ENCODE measurements around the genes TAF11 and ZNF76.

DNA sequence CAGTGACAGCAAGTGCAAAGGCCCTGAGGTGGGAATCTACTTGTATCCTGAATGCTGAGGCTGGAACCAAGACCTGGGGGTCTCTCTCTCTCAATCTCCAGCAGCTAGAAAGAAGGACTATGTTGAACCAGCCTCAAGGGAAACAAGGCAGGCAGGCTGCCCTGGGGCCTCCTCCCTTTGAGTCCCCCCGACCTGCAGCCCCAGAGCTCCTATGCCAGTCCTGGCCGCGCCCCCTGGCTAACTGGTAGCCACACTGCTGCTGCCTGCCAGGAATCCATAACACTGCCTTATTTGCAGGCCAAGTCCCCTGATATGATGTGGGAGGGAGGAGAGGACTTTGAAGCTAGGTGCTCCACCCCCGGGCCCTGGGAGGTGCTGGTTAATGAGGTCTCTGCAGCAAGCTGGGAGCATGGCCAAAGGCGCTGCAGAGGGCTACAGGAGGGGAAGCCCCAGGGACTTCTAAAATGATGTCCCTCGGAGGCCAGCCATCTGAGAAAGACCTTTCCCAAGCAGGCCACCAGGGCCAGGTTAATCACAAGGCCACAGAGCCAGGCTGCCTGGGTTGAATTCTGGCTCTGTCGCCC lies 150.9 kb downstream of the GRM4 start:
- CAGE, long polyA plus RNA, result no peak
- RRBS, result no CpG with 5 or more reads among the region's 7 CpGs

DNA sequence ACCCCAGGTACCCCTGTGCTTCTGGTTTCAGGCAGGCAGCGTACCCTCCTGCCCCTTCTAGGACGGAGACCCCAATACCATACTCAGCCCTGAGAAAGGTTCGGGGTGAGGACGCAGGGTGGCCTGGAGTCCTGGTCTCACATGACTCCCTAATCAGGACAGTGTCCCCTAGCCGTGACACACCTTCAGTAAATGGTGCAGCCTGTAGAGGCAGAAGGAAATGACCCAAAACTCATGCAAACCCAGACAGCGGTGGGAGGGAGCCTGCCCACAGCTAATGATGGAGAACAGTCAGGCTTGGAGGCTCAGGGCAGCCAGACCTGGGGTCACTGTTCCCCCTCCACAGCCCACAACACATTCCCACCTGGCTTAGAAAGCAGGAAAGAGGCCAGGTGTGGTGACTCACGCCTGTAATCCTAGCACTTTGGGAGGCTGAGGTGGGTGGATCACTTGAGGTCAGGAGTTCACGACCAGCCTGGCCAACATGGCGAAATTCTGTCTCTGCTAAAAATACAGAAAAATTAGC lies 8.9 kb upstream of the HMGA1 start:
- CAGE, long polyA plus RNA, result no peak
- RRBS, result no CpG with 5 or more reads among the region's 9 CpGs

- CAGE, long polyA plus RNA, result no peak
- RRBS, result no CpG with 5 or more reads among the region's 18 CpGs
Observed at GRCh38 chr6:34235051-34235239, 1.7 kb upstream of the HMGA1 start.

DNA sequence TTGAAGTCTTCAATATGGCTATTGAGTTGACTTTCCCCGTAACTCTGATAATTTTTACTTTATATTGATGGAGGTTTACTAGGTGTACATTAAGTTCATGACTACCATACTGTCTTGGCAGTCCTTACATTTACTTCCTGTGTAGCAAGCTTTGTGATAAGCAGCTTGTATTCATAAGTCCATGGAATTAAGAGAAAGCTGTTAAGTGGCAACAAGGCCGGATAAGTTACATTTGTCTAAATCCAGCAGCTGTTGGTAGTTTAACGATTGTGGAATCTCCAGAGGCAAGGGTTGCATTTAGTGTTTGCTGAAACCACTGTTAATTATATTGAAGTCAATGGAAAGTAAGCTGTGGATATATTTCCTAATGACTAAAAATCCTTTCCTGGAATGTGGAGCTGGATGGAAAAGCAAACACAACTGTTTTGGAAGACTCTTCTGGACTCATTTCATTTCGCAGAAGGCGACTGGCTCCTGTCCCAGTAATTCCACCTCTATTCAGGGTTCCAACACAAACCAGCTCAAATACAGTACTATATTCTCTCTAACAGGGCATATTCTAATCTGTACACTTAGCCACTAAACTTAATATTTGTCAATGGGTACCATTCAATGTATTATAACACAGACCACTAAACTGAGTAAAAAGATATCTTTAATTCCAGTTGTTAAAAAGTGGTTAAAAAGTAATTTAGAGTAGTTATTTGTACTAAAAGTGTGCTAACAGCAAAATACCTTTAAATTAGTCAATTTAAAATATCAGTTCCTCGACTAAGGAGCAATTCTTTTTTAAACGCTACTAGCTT lies 57.5 kb upstream of the SMIM29 start:
- CAGE, long polyA plus RNA, result no peak
- RRBS, result no CpG with 5 or more reads among the region's 7 CpGs

DNA sequence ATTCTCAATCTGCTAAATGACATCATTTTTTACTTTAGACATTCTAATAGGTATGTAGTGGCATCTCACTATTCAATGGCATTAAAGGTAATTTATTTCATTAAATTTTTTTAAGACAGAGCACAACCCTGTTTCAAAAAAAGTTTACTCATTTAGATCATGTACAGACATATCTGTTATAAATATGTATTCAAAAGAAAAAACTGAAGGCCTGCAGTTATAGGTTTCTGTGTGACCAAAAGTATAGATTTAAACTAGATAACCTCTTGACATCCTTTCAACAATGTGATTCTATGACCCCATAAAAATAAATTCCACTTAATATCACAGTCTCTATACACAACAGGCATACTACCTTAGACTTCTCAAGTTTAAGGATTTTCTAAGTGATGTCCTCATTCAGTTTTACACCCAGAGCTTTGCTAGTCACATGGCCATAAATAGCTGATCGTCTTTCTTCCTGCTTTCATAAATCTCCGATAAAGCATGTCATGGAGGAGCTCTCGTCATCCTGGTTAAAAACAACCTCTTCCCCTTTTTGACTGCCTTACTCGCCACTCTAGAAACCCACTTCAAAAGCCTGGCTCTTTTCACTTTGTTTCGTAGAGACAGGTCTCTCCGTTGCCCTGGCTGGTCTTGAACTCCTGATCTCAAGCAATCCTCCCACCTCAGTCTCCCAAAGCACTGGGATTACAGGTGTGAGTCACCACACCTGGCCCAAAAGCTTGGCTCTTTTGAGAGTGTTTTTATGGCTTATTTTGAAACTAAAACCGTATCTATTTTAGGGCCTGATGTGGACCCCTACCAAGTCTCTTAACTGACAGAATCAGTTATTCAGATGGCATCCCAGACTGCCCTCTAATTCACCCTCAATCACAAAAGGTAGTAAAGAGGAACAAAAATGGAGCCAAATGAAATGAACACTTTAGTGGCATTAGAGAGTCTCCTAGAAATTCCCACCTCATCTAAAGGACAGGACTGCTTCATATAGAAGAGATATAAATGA lies 66.9 kb upstream of the SMIM29 start:
- CAGE, long polyA plus RNA, result no peak
- RRBS, result no CpG with 5 or more reads among the region's 7 CpGs

DNA sequence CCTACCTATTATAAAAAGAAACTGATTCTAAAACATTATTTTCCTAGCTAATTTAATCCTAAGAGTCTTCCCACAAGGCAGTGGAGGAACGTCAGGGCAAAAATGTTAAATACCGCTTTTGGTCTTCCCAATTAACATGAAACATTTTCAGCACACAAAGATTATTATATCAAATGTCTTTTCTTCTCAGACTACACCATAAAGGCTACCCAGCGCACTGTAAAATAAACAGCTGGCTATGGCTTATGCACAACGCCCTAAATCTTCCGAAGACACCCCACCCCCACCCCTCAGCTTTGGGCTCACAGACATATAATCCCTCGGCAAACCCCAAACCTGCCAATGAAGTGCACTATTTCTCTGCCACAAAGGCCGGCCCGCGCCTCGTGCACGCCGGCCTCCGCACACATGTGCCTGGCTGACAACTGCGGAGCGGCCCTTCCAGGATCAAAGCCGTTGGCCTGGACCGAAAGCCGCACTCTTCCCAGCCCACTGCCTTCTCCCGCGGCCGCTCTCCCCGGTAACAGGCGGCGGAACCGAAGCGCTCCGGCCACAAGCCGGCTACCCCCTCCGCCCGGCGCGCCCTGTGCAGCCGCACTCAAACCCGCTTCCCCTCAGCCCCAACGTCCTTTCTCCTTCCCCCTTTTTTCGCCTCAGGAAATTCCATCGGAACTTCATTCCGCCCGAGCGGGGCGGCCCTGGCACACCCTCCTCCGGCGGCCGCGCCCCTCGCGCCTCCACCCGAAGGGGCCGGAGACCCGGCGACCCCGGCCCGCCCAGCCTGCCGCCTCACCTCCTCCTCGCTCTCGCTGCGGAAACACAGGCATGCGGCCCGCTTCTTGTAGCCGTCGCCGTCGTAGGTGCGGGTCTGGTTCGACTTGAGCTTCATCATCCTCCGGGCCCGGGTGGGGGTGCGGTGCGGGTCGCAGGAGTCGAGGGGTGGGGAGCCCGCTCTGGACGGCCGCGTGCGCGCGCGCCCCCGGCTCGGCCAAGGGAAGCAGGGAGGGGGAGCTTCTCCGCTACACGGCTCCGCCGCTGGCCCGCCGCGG lies 674 bp downstream of the NUDT3 start:
- CAGE, long polyA plus RNA, result no peak
- RRBS, result 2% methylated on average over 22 of the region's 88 CpGs

- CAGE, long polyA plus RNA, result no peak
- RRBS, result no CpG with 5 or more reads among the region's 11 CpGs
Observed at GRCh38 chr6:34414376-34415618, 11.1 kb downstream of the RPS10 start.

DNA sequence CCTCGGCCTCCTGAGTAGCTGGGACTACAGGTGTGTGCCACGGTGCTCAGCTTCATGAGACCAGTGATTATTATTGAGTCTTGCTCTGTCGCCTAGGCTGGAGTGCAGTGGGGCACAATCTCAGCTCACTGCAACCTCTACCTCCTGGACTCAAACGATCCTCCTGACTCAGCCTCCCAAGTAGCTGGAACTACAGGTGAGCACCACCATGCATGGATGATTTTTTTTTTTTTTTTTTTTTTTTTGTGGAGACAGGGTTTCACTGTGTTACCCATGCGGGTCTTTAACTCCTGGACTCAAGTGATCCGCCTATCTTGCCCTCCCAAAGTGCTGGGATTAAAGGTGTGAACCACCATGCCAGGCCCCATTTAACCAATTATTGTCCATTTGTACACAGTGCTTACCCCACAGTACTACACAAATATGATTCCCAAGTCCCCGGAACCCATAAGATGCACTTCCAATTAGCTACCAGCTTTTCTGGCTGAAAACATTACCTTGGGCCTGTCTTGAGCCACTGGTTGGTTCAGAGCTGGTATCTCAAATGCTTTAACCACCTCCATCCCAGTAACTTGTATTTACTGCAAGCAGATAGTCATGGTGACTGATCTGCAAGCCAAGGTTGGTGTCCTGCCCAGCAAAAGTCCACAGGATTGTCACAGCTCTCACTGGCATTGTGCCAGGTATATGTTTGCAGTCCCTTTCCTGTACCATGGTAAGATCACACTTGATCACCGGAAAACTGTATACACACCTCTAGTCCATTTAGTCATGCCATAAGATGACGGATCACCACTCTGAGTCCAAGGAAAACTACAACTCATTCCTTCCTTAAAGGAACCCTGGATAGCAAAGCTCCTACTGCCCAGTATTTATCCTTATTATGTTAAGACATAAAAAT lies 10.0 kb downstream of the RPS10 start:
- CAGE, long polyA plus RNA, result no peak
- RRBS, result no CpG with 5 or more reads among the region's 9 CpGs

- CAGE, long polyA plus RNA, result no peak
- RRBS, result no CpG with 5 or more reads among the region's 9 CpGs
Observed at GRCh38 chr6:34674535-34675428, 21.8 kb downstream of the ILRUN start.

- CAGE, long polyA plus RNA, result no peak
- RRBS, result no CpG with 5 or more reads among the region's 7 CpGs
Observed at GRCh38 chr6:34839148-34839593, 47.3 kb downstream of the BLTP3A start.

DNA sequence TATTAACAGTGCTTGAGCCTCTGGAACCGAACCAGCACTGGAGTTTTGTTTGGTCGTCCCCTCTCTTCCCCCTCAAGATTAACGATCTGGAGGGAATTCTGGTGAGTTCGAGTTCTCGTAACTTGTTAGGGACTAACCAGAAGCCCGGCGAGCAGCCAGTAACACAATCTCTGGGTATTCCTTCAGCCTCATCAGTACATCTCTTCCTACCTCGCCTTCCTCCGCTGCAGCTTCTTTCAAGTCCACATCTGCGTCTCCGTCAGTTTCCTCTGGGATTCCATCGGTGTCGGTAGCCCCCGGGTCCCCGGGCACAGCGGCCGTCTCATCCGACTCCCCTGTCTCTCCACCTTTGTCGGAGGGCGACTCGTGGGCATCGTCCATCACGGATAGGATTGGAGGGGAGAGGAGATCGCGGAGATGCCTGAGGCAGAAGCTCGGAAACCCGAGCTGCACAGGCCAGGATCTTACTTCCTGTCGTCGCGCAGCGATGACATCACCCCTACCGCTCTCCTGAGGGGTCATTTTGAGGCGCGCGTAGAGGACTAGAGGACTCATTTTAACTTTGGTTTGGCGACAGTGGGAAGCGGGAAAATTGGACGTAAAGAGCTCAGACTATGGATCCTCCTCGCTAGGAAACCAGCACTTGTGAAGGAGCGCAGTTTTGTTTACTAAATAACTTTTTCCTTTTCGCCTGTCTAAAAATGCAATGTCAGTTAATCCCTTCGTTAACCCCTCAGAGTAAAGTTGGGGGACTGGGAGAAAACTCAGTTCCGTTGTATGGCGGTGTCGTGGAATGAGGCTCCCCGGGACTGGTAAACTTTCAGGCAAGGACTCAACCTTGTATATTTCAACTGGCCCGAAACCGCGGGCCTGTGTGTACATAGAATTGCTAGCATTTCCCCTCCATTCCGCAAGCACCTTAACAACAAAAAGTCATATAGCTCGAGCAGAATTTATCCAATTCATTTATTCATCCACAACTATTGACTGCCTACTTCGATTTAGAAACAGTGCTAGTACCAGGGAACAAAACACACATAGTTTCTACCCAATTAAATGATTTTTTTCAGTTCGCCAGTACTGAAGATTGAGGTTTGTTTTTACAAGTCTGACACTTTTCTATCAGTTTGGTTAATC lies at the start of gene TAF11:
Gene TAF11, minus strand, starts transcription at position 466 of the 1,137 bp plus-strand sequence.
- CAGE, long polyA plus RNA, result no peak
- RRBS, result no CpG with 5 or more reads among the region's 53 CpGs

- CAGE, long polyA plus RNA, result no peak
- RRBS, result no CpG with 5 or more reads among the region's 4 CpGs
Observed at GRCh38 chr6:34888714-34888871, 462 bp upstream of the ANKS1A start.

DNA sequence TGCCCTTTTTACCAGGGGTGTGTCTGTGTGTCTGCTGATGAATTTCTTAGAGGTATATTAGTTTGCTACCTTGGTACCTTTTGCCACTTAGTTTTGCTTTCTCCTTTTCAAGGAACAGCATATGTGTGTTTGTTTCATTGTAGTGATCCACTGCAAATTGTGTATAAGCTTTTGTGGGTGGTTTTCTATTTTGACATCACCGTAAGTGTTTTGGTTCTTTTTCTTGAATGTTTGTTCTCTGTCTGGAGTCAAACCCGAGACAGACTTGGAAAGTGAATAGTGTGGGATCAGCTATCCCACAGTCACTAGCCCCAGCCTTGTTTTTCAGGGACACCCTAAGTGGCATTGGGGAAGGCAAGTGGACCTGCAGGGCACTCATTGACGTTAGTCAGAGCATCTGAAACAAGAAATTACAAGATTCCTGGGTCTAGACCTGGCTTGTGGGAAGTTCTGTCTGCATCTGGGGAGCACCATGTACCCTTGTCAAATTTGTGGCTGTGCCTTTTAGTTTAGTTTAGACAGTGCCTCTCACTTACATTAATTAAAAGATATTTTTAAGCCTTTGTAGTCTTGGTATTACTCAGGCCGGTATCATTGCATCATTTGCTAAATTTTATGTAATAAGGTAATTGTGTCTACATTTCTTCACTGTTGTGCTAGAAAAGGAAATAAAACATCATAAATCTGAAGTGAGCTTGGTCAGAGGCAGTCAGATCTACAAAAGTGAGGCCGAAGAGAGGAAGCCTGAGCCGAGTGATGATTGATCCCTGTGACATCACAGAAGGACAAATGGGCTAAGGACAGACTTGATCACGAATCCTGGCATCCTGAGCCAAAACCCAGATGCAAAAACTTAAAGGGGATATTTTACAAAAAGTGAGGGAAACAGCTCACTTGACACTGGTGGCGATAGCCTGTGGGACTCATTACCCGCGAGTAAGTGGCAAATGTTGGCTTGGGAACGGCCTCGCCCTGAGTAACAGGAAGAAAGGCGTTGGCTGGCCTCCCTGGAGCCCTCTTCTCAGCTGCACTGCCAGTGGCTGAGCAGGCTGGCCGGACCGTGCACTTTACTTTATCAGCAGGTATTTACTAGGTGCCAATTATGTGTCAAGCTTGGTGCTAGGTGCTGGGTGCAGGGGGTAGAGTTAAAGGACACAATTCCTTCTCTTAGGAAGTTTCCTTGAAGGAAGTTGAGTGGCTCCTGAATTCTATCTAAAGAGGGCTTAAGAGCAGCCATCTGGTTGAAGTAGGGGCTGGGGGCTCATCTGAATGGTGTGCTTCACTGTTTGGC lies 106.6 kb downstream of the TCP11 start:
- CAGE, long polyA plus RNA, result no peak
- RRBS, result no CpG with 5 or more reads among the region's 15 CpGs

DNA sequence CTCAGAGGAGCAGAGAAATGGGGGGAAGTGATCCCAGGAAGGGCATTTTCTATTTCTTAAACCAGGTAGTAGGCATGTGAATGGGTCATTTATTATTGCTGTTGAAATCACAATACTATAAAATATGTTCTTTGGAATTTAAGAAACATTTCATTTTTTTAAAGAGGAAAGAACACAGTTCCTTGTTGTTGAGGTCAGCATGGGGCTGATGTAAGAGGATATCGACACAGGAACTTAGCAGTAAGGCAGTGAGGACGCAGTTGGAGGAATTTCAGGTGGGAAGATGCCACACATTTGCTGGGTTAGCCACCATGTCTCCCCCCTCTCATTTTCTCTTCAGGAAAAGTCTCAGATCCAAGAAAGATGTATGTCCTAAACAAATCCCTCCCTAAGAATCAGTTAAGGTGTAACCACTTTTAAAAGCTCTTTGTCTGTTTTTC lies 99.1 kb downstream of the TCP11 start:
- CAGE, long polyA plus RNA, result no peak
- RRBS, result no CpG with 5 or more reads among the region's 2 CpGs

- CAGE, long polyA plus RNA, result no peak
- RRBS, result no CpG with 5 or more reads among the region's 8 CpGs
Observed at GRCh38 chr6:35044794-35045701, 96.1 kb downstream of the TCP11 start.

- CAGE, long polyA plus RNA, result no peak
- RRBS, result no CpG with 5 or more reads among the region's 3 CpGs
Observed at GRCh38 chr6:35047090-35047548, 94.0 kb downstream of the TCP11 start.

DNA sequence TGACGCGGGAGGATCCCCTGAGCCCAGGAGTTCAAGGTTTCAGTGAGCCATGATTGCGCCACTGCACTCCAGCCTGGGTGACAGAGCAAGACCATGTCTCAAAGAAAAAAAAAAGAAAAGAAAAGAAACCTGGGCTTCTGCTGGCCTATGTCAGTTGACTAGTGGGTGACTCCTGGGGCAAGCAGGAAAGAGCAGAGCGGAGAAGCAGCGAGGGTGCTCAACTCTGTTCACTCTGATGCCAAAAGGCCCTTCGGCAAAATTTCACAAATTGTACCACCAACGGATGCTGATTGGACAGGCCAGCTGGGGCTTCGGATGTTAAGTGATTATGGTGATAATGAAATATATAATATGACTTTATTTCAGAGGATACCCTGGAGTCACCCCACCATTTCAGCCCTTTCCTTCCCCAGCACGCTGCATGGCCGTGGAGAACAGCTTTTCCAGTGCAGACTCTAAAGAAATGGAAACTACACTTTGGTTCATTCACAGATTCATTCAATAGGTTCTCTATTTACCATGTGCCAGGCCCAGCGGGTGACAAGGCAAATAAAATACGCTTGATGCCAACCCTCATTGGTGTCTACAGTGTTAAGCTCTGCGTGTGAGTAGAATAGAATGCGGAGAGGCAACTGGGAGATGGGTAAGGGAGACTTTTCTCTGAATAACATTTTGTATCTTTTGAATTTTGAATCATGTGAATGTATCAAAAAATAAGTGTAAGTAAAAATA lies 89.9 kb downstream of the TCP11 start:
- CAGE, long polyA plus RNA, result no peak
- RRBS, result no CpG with 5 or more reads among the region's 14 CpGs

- CAGE, long polyA plus RNA, result no peak
- RRBS, result no CpG with 5 or more reads among the region's 8 CpGs
Observed at GRCh38 chr6:35258528-35258812, 1.1 kb upstream of the ZNF76 start.

DNA sequence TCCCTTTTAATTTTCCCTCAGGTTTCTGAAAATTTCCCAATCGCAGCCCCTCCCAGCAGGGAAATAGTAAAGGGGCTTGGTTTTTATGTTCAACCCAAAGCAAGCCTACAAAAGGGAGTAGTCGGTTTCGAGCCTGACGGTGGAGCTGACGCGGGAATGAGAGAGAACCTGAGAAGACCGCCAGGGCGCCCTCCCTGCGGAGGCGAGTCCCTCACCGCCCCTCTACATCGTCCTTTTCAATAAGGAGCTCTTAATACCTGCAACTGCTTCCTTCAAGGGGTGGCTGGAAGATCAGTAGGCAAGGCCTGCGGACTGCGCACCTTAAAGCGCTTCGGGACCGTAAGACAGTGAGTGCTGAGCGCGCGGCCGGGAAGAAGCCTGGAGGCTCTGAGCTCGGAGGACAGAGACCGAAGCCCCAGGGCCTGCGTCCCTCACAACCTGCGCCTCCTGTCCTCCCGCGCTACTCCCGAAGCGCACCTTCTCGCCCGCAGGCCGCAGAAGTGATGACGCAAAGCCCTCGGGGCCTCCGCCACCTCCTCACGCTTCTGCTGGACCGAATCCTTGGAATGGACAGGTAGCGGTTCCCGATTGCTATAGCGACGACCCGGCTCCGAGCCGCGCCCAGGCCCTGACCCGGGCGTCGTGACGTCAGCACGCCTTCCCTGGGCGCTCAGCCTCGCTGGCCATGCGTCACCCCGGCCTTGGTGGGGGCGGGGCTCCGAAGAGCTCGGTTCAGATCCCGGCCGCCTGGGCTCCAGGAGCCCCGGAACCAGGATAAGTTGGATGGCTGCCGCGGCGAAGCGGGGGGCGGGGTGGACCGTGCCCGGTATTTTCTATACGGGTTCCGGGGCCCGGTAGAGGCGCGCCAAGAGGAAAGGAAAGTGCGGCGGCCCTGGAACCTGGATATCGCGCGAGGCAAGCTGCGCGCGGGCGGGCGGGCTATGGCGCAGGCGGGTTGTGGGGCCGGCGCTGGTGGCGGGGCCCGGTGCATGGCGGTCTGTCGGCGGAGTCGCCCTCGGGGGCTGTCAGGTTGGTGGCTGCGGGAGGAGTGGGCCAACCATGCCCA lies at the start of gene ZNF76:
Gene ZNF76, plus strand, starts transcription at position 923 of the 1,066 bp plus-strand sequence.
- CAGE, long polyA plus RNA, result no peak
- RRBS, result 1% methylated on average over 27 of the region's 94 CpGs

- CAGE, long polyA plus RNA, result no peak
- RRBS, result 22% methylated on average over 11 of the region's 65 CpGs
Observed at GRCh38 chr6:35318051-35319199, 20.8 kb downstream of the DEF6 start.

Measured in mammary epithelial cell (primary cell).